Glomerular endothelial cell (primary cell): ENCODE measurements around a stretch of chr12.

- RAMPAGE, long total RNA, result no peak
Measured at GRCh38 chr12:6468896-6469614, 1.4 kb downstream of the VAMP1 start.

- RAMPAGE, long total RNA, result no peak
Measured at GRCh38 chr12:6507301-6508362, 13.7 kb downstream of the NCAPD2 start.

DNA sequence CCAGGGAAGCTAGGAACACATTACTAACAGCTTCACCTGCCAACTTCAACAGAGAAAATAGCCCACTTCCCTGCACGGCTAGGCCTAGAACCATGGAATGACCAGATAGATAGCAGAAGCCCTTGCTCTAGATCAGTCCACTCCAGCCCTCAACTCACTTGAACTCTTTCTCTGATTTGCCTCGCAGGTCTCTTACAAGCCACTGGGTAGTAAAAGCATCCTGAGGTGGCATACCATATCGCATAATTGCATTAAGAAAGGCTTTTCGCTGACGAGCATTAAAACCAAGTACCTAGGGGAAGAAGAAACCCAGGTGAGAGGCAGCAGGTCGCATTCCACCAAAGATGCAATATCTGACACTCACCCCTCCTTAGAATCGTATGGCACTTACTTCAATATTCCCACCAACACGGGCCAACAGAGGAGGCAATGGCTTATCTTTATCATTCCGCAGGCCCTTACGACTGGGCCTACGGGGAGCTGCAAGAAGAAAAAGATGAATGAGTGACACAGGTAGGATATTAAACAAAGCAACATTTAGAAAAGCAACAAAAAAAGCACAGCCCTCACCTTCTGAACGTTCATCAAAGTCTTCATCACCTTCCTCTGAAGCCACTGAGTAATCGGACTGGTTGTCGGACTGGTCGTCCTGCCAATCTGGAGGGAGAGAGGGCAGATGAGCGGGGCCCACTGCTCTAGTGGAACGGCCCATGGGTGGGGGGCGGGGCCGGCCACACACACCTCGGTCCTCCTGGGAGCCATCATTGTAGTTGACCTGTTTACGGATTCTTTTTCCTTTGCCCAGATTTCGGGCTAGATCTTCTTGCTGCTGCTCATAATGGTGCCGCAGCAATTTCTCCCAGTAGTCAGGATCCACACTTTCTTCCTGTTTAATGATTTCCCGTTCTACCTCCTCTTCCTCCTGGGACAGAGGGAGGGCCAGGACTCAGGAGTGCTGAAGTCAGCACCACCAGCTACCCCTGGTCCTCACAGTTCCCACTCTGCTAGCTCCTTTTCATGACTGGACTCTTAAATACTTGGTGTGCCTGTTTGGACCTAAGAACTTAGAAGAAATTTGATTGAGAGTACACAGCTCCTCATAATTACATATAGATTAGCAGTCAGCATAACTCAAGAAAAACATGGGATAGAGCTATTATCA lies 14.7 kb upstream of the NOP2 start:
- RAMPAGE, long total RNA, result no peak

DNA sequence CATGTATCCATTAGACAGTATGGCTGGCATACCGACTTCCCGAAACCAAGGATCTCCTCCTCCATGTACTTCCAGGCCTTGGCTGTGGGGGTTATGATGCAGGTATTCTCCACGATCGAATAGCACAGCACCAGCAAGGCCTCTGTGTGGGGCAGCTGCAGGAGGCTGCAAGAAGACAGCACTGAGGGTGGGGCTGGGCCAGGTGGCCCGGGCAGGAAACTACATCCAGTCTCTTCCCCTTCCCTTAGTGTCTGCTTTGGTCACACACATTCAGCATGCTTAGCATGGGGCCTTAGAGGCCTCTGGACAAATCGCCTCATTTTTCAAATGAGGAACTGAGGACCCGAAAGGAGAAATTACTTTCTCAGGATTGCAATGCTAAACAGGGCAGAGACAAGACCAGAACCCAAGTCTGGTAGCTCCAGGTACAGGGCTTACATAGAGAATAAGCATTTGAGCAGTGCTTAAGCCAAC lies 3.7 kb downstream of the ACRBP start:
- RAMPAGE, long total RNA, result no peak

- RAMPAGE, long total RNA, result no peak
Measured at GRCh38 chr12:6708549-6709385, 8.2 kb upstream of the PIANP start.

GRCh38 chr12:6744689-6745421 lies 8.1 kb downstream of the MLF2 start:
- RAMPAGE, long total RNA, result no peak

- RAMPAGE, long total RNA, result no peak
Measured at GRCh38 chr12:6778645-6779500, 6.6 kb downstream of the LAG3 start.

- RAMPAGE, long total RNA, result no peak
Measured at GRCh38 chr12:6792972-6793474, 3.7 kb downstream of the CD4 start.

- RAMPAGE, long total RNA, result no peak
Measured at GRCh38 chr12:6825064-6826074, 2.8 kb upstream of the P3H3 start.

DNA sequence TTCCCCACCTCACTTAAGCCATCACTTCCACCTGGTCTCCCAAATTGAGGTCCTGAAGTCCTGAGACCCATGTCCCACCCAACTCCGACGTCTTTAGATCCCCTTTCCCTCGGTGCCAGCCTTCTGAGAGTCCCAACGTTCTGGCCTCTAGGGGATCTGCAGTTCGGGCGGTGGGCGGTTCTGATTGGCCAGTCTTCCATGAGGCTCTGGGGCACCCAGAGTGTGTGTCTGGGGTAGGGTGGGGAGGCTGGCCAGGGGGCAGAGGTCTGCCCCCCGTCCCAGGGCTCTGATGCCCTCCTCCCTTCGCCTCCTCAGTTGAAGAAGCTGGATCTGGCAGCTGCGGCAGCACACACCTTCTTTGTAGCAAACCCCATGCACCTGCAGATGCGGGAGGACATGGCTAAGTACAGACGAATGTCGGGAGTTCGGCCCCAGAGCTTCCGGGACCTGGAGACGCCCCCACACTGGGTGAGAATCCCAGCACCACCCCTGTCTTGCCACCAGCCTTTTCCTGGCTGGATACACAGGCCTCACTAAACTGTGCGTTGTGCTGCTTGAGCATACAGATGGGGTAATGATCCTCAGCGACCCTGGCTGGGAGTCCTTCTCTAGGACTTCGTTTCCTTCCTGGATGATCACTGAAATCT lies 1.5 kb downstream of the P3H3 start:
- RAMPAGE, long total RNA, result no peak

GRCh38 chr12:6884496-6885117 lies 11.5 kb upstream of the SPSB2 start:
- RAMPAGE, long total RNA, result no peak

DNA sequence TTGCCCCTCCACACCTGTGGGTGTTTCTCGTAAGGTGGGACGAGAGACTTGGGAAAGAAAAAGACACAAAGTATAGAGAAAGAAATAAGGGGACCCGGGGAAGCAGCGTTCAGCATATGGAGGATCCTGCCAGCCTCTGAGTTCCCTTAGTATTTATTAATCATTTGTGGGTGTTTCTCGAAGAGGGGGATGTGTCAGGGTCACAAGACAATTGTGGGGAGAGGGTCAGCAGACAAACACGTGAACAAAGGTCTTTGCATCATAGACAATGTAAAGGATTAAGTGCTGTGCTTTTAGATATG lies 12.7 kb upstream of the SPSB2 start:
- RAMPAGE, long total RNA, result no peak

- RAMPAGE, long total RNA, result no peak
Measured at GRCh38 chr12:6886174-6887133, 13.4 kb upstream of the SPSB2 start.

DNA sequence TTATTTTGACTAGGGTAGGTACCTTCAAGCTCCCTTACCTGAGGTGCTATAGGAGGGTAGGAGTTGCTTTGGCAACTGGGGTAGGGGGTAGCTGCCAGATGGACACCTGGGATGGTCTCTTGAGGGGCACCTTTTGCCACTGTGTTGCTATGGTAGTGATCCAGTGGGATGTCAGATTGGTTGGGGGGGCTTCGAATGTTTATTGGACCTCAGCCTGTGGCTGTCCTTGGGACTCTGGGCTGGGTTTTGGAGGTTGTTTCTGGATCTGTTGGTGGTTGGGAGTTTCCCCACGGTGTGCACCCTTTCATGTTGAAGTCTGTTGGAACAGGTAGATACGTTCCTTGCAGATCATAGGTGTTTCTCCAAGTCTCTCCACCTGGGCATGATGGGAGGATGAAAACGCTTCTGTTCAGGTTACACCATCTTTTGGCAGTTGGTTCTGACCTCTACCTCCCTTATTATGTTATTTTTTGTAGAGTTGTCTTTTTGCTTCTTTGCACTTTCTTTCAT lies 1.7 kb downstream of the ATN1 start:
- RAMPAGE, long total RNA, result no peak

DNA sequence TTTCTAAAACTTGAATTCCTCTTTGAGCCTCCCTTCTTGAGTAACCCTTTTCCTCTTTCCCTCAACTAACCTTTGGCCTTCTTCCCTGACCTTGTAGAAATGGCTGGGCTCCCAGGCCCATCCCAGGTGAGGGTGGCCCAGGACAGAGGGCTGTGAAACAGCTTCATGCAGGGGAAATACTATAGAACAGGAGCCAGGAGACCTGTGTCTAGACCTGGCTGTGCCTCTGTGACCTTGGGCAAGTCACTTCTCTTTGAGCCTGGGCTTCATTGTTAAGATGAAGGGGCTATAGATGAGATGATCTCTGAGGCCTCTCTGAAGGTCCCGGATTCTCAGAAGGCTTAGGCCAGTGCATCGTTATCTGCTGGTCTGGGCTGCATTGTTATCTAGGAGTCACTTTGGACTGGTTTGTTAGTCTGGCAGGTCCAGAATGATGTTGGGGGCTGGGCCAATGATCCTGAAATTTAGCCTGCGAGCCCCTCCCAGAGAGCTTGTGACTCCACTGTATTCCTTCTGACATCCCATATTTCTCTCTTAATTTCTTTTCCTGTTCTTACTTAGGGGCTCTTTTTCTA lies 2.2 kb downstream of the ATN1 start:
- RAMPAGE, long total RNA, result no peak

GRCh38 chr12:6961056-6961796 lies 9.2 kb downstream of the PHB2 start:
- RAMPAGE, long total RNA, result no peak

DNA sequence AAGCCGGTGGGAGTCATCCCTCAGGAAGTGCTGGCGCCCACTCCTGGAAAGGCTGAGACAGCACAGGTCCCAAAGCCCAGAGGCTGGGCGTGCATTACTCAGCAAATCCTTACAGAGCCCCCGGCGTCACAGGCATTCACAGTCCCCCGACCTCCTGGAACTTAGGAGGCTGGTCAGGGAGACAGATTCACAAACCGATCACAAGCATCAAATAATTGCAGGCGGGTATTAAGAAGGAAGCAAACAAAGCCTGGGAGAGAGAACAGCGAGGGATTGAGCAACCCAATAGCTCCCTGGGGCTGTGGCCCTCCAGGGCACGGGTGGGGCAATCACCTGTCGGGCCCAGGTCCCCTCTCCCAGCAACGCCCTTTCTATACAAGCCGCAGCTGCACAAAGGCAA lies 8.3 kb downstream of the PHB2 start:
- RAMPAGE, long total RNA, result no peak

- RAMPAGE, long total RNA, result no peak
Measured at GRCh38 chr12:6981079-6982137, 10.7 kb downstream of the EMG1 start.

DNA sequence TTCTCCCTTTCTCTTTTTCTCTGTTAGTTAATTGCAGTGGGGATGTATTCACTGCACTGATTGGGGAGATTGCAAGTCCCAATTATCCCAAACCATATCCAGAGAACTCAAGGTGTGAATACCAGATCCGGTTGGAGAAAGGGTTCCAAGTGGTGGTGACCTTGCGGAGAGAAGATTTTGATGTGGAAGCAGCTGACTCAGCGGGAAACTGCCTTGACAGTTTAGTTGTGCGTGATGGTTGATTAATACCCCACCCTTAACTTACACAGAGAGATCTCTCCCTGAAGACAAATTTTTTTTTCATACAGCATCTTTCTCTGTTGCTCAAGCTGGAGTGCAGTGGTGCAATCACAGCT lies 4.5 kb downstream of the C1S start:
- RAMPAGE, long total RNA, result no peak

DNA sequence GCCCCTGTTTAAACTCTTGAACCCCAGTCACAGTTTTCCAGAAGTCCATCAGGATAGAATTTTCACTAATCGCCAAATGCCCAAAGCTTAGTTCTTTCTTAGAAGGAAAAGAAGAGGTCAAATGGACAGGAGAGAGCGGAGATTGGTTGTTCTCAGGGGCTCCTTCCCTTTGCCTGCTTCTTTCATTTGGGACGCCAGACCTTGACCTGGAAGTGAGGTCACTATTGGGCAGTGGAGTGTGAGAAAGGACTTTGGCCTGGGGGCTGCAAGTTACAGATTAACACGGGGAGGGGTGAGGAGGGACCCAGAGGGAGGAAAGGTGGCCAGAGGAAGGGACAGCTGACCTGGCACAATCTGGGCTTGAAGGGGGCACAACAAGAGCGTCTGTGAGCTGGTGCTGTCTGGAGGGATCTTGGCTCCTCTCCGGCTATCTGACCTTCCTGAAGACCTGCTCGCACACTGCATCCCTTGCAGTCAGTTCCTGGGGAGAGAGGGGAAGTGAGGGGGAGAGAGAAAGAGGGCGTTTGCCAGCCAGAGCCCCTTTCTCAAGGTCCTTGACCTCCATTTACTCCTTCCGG lies 4.9 kb downstream of the RBP5 start:
- RAMPAGE, long total RNA, result no peak